HEK293 (cell line): ENCODE data around the genes HSPA1A, HLA-DRA, HLA-DQB1 and BRD2.

DNA sequence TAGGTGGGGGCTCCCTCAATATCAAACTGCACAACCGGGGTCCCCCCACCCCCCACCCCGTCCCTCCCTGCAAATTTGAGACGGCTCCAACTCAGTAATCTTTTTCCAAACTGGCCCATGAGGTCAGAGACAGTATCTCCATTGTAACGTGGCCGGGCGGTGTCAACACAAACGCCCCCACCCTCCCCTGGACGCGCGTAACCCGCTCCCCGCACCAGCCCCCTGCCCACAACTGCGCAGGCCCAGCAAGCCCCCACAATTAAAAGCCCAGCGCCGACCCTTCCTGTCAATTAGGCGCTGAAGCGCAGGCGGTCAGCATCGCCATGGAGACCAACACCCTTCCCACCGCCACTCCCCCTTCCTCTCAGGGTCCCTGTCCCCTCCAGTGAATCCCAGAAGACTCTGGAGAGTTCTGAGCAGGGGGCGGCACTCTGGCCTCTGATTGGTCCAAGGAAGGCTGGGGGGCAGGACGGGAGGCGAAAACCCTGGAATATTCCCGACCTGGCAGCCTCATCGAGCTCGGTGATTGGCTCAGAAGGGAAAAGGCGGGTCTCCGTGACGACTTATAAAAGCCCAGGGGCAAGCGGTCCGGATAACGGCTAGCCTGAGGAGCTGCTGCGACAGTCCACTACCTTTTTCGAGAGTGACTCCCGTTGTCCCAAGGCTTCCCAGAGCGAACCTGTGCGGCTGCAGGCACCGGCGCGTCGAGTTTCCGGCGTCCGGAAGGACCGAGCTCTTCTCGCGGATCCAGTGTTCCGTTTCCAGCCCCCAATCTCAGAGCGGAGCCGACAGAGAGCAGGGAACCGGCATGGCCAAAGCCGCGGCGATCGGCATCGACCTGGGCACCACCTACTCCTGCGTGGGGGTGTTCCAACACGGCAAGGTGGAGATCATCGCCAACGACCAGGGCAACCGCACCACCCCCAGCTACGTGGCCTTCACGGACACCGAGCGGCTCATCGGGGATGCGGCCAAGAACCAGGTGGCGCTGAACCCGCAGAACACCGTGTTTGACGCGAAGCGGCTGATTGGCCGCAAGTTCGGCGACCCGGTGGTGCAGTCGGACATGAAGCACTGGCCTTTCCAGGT is at the start of gene HSPA1A:
TSS of gene HSPA1A (plus strand) at position 595 of the 1,089 bp plus-strand sequence.
- PRO-cap = unidirectional peak, plus-strand start at position 595 of the sequence
- RRBS, 2 experiments = 7 to 11% methylated on average over 10 of the region's 78 CpGs

GRCh38 chr6:31820583-31821003 is 5.2 kb downstream of the HSPA1A start:
- PRO-cap = no peak
- RRBS, 2 experiments = no CpG with 5 or more reads among the region's 6 CpGs

DNA sequence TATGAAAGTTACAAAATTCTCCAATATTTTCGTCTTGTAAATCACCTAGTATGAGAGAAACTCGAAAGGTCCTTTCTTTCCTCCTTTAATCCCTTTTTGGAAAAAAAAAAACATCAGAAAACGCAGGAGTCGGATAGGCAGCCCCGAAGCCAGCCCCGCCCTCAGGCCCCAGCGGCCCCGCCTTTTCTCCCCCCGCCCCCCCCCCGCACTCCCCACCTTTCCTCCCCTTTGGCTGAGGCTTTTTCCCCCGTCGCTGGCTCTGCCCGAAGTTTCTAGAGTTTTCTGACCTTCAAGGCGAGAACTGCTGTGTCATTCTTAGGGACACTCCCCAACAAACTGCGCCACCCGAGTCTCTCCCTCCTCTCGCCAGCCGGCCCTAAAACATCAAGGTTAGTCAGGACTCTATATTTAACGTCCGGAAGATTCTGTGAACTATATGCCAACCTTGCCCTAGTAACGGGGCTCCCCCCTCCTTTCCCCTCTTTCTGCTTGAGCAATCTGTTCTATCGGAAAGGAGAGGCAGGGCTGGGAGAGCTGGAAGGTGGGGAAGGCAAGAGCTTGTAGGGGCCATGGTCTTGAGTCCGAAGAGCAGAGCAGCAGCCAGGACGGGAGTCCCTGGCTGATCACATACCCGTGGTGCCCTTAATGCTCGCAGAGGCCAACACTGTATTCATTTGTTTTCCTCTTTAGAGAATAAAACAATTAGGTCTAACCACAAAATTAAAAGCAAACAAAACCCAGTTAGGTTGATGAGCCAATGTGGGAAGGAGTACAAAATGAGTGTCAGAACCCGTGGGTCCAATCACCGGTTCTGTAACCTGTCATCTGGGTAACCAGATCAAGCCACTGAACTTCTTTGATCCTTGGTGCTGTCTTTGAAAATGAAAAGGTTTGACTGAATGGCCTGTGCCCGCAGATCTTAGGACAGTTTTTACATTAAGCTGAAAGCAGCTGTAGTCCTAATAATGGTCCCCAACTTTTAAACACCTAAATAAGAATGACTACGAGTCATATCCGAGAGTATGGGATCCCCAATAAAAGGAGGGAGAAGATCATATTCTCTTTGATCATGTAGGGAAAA is 5.3 kb upstream of the HSPA1B start:
- PRO-cap = no peak
- RRBS, 2 experiments = 83% methylated on average over 3 of the region's 31 CpGs; no CpG with 5 or more reads in 1 of the 2 experiments

GRCh38 chr6:31972682-31972901 is 429 bp downstream of the STK19 start:
- PRO-cap = no peak
- RRBS, 2 experiments = no CpG with 5 or more reads among the region's 15 CpGs

DNA sequence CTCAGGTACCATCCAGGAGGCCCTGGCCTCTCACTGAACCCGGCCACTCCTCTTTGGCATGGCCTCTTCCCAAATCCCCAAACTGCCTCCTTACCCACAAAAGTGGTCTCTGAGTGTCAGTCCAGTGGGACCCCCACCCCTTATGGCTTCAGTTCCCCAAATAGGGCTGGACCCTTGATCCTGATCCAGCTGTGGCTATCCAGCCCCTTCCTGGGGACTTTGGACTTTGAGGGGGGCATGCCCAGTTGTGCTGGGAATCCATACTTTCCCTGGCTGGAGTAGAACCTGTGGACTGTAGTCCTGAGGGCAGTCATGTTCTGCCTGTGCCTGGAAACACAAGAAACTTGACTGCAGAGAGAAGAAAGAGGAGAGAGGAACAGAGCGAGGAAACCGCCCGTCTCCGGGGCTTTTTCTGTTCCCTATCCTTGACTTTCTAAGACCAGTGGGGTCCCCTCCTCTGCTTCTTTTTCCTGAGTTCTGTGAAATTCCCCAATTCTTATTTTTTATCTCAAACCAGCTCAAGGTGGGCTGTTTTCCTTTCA is 1.0 kb upstream of the CYP21A2 start:
- PRO-cap = no peak
- RRBS, 2 experiments = no CpG with 5 or more reads among the region's 5 CpGs

GRCh38 chr6:32117547-32118246 is 8.6 kb upstream of the TNXB start:
- PRO-cap = no peak
- RRBS, 2 experiments = 93% methylated on average over 3 of the region's 10 CpGs

DNA sequence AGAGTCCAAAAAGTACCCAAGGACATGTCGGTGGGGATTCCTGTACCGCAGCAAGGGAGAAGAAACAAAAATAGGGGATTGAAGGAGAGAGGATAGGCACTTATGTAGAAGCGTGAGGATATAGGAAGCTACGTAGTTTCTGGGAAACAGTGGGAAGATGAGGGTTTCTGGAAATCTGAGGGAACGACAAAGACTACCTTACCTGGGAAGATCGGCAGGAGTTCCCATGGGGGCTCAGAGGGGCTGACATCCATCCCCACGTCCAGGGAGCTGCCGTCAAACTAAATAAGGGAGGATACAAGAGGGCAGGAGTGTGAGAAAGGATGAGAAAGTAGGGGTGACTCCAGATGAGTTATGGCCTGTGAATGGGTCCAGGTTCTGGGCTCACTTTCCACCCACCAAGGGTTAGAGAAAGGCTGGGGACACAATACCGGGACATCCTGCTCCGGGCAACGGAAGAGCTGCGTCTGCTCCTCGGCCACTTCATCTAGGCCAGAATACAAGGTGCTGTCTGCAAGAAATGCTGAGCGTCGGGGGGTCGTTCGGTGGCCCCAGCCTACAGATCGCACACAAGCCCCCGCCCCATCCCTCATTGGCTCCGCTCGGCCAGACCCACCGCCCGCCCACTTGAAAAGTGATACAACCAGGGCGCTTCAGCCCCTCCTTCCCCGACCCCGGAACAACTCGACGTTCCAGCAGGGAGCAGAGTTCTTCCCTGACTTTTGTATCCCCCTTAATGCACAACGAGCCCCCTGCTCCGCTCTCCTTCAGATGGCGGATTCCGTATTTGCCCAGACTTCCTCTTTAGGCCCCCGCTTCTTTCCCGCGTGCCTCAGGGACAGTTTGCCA is 582 bp downstream of the ATF6B start:
- PRO-cap = bidirectional peak, plus-strand start at position 667 of the sequence, minus-strand start at position 491 of the sequence
- RRBS, 2 experiments = no CpG with 5 or more reads among the region's 35 CpGs

- PRO-cap = no peak
- RRBS, 2 experiments = no CpG with 5 or more reads among the region's 23 CpGs
Measured at GRCh38 chr6:32148465-32149007, 3.2 kb downstream of the PRRT1 start.

DNA sequence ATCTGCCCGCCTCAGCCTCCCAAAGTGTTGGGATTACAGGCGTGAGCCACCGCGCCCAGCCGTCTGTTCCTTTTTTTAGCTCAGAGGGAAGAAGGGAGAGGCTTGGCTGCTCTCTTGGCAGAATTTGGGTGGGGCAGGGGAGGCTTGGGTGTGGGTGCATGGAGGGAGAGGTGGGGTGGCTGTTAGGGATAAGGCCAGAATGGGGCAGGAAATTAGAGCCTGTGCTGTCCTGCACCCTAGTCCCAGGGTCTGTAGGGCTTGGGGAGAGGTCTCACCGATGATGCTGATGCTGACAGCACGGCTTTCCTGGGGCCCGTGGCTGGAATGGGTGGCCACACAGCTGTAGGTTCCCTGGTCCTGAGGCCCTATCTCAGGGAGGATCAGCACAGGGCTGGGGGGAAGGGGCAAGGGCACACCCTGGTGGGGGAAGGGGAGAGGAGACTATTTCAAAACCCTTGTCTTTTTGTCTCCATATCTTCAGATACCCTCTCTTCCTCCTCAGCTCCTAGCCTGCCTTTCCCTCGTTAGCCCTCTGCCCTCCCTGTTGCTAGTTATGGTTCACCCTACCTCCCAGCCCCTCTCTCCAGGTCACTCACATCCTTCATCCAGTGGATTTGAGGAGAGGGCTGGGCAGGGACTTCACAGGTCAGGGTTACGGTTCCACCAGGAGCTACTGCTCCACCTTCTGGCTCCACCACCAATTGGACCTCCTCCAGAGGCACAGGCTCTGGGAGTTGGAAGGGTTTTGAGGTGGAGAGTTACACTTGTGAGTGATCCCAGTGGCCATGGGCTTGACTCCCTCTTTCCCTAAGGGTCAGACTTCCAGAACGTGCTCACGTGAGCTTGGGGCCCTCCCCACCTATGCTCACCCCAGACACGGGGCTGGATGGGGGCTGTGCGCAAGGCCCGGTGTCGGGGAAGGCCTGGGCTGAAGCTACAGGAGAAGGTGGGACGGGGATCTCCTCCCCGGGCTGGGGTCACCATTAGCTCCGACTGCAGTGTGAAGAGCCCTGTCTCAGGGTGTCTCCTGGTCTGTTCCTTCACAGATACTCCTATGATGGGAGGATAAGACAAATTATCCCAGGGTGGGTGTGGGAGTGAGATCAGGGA is 1.7 kb downstream of the AGER start:
- PRO-cap = no peak
- RRBS, 2 experiments = 93 to 95% methylated on average over 4 of the region's 19 CpGs

DNA sequence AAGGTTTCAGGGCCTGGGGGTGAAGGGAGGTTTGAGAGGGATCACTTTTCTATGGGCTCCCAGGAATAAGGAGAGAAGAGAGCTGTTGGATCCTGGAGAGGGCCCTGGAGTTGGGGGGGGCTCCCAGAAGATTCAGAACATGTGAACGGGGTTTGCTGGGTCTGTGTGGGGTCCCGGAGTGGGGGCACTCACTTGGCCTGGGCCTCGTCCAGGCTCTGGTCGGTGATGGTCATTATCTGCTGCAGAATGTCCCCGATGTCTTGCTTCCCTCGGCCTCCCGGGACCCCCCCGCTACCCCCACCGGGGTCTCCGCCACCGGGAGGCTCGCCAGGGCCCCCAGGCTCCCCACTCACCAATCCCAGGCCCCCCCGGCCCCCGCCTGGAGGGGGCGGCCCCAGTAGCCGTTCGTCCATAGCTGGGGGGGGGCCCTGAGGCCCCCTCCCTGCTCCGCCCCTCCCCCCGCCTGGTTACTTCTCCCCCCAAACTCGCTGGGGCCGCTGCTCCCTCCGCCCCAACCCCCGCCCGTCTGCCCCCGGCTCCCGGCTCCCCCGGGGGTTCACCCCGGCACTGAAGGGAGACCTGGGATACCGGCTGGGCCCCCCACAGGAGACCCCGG is 391 bp downstream of the PBX2 start:
- PRO-cap = unidirectional peak, plus-strand start at position 191 of the sequence
- RRBS, 2 experiments = 3 to 6% methylated on average over 5 of the region's 30 CpGs

DNA sequence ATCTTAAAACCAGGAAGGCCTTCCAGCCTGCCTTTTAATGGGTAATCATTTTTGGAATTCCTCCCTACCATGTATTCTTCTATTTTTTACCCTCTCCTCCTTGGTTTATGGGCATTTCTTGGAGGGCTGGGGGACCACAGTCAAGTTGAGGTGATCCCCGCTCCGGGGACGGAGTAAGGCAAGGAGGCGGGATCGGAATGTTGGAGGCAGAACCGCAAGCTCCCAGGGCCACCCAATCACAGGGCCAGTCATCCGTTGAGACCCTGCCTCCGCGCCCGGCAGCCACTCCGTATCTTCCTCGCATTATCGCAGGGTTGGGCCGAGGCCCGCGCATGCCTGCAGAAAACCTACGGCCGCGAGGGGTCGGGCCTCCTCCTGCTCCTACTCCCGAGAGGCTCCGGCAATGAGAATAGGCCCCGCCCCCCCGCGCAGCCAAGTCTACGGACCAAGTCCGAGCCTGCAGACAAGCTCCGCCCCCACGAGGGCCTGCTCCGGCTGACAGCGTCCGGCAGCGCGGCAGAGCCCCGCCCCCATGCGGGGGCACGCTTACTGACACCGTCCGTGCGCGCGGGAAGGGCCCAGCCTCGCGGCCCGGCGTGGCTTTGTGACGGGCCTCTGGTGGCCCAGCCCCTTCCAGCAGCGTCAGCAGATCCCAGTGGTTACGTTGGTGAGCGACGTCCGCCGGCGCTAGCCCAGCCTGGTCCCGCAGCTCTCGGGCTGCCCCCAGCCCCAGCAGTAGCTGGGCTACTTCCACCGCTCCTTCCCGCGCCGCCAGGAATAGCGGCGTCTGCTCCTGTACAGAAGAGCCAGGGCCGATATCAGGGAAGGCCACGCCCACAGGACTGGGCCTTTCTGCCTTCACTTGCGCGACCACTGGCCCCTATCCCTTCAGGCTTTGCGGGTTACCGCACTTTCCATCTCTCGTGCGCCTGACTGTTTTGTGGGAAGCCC is 3.2 kb upstream of the GPSM3 start:
- PRO-cap = bidirectional peak, plus-strand start at position 341 of the sequence, minus-strand start at position 180 of the sequence; bidirectional peak, plus-strand start at position 670 of the sequence, minus-strand start at position 779 of the sequence
- RRBS, 2 experiments = under 1% methylated on average over 26 of the region's 70 CpGs

- PRO-cap = no peak
- RRBS, 2 experiments = 86 to 93% methylated on average over 2 to 3 of the region's 14 CpGs
Measured at GRCh38 chr6:32222747-32223685, 851 bp downstream of the NOTCH4 start.

- PRO-cap = unidirectional peak, plus-strand start at chr6:32439887
- RRBS, 2 experiments = no CpG with 5 or more reads among the region's 11 CpGs
Measured at GRCh38 chr6:32439497-32440569, at the start of gene HLA-DRA. Gene HLA-DRA, plus strand, starts transcription at chr6:32439887.

GRCh38 chr6:32666284-32667168 is at the start of gene HLA-DQB1:
Gene HLA-DQB1, minus strand, starts transcription at chr6:32666657.
- PRO-cap = unidirectional peak, minus-strand start at chr6:32666511; bidirectional peak, plus-strand start at chr6:32666878, minus-strand start at chr6:32666657
- RRBS, 2 experiments = 2 to 5% methylated on average over 3 of the region's 16 CpGs

GRCh38 chr6:32842083-32842282 is 1.9 kb downstream of the PSMB8 start:
- PRO-cap = no peak
- RRBS, 2 experiments = no CpG with 5 or more reads among the region's 4 CpGs

- PRO-cap = no peak
- RRBS, 2 experiments = no CpG with 5 or more reads among the region's 21 CpGs
Measured at GRCh38 chr6:32854325-32854798, 370 bp downstream of the PSMB9 start.

DNA sequence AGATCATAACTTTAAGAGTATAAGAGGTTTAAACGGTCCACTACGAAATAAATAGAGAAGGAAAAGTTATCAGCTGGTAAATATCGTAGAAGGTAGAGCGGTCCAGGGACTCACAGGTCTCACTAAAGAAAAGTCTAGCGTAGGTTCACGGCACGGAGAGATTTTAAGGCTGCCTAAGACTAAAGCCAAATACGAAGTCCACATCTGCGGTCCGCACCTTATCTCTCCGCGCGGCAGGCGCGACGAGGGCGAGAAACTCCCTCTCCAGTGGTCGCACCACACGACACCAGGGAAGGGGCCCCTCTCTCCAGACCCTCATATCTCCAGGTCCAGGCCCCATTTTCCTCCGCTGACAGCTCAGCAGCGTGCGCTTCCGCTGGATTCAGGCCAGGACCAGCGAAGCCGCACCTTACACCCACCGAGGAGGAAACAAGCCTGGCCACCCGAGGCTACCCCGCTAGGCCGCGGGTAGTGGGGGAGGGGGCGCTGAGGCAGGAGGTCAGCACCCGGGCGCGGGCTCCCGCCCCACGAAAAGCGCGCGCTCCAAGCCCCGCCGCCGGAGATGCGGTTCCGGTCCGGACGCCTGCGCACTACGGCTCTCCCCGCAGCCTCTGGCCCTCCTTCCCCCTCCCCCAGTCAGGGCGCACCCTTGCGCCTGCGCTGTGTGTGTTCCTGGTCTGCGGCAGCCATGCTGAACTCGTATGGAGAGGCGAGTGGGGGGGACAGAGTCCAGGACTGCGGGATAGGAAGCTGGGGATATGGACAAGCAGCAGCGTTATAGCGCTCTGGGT is at the start of gene BRD2:
TSS of gene BRD2 (plus strand) at position 667 of the 791 bp plus-strand sequence.
- PRO-cap = unidirectional peak, plus-strand start at position 122 of the sequence; bidirectional peak, plus-strand start at position 639 of the sequence, minus-strand start at position 564 of the sequence
- RRBS, 2 experiments = under 1 to 2% methylated on average over 11 of the region's 58 CpGs

DNA sequence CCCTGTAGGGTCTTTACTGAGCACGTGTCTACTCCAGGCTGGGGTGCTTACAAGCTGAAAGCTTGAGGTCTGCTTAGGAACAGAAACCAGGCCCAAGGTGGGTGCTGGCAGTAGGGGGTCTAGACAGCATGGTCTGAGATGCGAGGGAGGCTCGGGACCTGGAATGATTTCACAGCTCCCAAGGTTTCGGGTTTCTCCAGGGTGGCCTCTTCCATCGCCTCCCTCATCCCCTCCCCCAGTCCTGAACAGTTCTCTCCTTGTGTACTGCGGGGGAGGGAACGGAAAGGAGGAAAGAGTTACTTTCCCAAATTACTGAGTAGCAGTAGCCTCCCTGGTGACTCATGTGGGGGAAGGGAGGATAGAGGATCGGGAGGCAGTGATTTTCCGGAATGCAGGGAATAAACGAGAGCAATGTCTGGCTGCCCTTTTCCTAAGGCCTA is 1.3 kb downstream of the BRD2 start:
- PRO-cap = bidirectional peak, plus-strand start outside the sequence, minus-strand start at position 165 of the sequence
- RRBS, 2 experiments = 0 to 4% methylated on average over 2 of the region's 10 CpGs

DNA sequence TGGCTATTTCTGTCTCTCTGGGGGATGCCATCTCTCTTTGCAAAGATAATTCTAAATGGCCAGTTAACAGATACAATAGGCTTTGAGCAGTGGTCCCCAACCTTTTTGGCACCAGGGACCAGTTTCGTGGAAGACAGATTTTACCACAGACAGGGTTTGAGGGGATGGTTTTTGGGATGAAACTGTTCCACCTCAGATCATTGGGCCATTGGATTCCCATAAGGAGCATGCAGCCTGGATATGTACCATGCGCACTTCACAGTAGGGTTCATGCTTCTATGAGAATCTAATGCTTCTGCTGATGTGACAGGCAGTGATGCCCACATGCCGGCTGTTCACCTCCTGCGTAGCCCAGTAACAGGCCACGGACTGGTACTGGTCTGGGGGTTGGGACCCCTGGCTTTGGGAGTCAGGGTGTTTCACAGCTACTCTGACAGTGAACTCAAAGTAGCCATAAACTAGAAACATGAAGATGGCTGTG is 10.1 kb downstream of the BRD2 start:
- PRO-cap = no peak
- RRBS, 2 experiments = no CpG with 5 or more reads among the region's 5 CpGs

DNA sequence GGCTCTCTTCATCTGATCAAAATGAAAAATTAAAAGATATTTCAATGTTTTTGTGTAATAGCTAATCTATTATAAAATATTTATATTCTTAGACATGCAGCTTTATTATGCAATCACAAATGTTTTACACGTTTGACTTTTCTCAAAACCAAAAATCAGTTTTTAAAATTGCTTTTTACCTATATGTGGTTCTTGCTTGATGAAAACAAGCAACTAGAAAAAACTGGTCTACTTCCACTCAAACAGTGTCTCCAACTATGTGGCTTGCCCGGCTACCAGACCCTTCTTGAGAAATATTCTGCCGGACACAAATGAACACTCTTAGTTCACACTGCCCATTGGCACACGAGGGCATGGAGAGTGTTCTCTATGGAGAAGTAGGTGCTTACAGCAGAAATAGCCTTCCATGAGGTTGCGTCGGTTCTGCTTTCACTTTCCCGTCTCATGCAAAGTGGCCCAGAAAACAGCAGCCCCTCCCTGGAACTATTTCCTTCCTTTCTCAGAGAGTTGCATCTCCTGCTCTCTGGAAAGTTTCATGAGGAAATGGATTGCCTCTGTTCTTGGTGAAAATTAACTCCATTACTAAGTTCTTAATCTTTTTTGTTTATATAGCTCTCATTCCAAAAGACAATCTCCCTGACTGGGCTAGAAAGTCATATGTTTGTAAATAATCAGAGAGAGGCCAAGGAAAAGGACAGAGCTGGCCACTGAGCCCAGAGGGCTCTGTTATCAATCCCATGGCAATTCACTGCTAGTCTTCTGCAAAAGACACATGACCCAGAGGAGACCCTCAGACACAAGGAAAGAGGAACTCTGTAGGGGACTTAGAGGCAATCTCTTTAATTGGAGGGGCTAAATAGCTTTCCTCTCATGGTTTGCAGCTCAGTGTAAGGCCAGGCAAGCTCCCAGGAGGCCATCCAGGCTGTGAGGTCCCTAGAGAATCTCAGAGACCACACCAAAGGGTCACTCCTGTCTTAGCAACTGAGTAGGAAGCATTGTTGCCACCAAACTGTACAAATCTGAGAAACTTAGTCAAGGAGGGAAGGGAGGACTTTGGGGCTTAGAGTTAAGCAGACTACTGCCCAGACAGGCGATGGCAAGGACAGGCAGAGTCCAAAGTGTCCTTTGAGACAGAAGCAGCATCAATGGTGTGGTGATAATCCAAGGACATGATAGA is 9.7 kb upstream of the HLA-DOA start:
- PRO-cap = no peak
- RRBS, 2 experiments = no CpG with 5 or more reads among the region's 8 CpGs